Subcutaneous preadipocyte (primary cell): ENCODE measurements around a stretch of chr1.

GRCh38 chr1:223000560-223001158, 142.4 kb downstream of the TLR5 start:
- CAGE, long polyA plus RNA = no peak

GRCh38 chr1:223030318-223031403, 112.4 kb downstream of the TLR5 start:
- CAGE, long polyA plus RNA = no peak

DNA sequence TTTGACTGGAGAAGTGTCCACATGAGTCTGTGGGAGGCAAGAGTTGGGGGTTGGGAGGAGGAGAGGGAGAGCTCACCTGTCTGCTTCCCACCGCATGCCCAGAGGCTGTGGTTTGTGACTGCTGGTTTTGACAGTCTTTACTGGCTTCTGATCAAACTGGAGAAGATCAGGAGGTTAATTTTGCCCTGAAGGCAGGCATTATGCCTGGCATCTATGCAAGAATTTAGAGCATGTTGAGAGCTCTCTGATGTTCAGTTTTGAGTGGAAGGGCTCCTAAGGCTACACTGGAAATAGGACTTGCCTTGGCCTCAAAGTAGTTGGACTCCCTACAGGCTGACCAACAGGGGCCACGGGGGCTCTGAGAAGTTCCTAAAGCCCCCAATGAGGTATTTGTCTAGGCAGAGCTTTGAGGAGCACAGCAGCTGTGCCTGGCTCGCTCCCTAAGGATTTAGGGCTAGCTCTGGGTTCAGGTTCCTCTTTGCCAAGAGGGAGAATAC, 101.5 kb downstream of the TLR5 start:
- CAGE, long polyA plus RNA = no peak

DNA sequence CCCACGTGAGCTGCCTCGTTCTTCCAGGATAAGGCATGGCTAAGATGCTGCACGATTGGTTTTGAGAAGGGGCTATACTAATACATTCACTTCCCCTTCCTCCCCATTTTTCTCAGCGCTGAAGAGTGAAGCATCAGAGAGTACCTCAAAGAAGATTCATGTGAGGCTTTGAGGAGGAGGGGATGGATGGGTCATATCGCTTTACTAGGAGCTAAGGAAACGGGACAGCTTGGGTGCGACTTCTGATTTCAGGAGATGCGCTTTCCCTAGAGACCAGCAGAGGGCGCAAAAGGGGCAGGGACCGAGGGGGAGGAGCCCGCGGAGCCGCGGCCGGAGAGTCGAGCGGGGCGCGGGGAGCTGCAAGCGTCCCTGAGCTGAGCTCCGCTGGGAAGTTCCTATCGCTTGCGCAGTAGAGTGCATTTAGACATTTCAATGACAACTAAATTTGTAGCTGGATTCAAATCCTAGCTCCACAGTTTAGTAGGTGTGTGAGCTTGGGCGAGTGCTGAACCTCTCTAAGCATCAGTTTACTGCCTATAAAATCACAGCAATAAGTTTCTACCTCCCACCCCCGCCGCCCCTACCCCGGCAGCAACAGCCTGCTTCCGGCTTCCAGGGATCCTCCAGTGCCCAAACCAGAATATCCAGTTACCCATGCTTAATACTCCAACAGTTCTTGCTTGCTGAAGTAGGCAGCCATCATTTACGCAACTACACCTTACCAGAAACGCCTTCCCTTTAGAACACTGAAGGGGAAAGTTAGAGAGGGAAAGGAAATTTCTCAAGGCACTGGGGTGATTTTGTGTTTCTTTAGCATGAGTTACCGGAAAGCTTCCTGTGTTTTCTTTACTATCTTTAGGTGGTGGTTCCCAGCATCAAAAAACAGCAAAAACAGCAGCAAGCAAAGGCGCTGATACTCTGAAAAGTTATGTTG, 9.2 kb downstream of the TLR5 start:
- CAGE, long polyA plus RNA = no peak

DNA sequence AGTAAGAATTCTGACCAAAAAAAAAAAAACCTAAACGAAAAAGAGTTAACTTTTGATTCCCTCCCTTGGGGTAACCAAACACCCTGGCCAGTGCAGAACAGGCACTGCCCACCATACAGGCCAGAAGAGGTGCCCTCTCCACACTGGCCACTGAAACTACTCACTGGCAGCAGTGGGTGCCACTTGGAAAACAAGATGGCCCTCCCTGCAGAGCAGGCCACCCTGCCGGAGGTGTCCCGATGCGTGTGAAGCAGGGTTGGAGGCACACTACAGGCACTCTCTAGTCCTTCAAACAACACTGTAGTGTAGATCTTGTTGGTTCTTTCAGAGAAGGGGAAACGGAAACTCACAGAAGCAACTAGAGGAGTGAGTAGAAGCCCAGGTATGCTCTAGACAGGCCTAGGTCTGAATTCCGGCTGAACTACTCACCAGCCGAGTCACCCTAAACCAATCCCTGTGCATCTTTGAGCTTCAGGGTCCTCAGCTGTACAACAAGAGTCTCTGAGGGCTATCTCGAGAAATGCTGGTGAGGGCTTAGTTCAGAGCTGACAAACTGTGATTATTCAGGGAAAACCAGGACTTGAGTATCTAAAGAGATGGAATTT, 87.4 kb upstream of the TLR5 start:
- CAGE, long polyA plus RNA = no peak

DNA sequence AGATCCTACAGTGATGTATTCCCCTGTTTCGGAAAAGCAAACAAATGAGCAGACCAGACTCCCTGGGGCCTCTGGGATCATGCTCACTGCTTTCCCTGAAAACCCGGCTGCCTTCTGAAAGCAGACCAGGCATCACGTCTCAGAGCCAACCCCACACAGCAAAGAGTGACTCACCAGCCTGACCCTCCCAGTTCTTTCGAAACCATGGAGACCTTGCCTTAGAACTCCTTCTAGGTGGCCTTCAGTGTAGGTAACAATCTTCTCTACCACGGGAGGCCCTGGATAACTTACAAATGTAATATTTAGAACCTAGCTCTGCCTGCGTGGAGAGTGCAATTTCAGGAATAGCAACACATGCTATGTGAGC, 105.3 kb downstream of the SUSD4 start:
- CAGE, long polyA plus RNA = no peak

DNA sequence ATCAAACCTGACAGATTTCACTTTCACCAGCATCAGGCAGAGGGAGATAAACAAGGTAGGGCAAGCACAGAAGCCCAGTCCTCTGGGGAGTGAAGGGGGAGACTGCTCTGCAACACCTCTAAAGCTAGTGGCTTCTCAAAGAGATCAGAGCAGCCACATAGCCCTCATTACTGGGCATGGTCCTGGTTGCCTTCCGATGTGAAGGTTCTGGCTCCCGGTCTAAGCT, 33.9 kb downstream of the CAPN8 start:
- CAGE, long polyA plus RNA = no peak

DNA sequence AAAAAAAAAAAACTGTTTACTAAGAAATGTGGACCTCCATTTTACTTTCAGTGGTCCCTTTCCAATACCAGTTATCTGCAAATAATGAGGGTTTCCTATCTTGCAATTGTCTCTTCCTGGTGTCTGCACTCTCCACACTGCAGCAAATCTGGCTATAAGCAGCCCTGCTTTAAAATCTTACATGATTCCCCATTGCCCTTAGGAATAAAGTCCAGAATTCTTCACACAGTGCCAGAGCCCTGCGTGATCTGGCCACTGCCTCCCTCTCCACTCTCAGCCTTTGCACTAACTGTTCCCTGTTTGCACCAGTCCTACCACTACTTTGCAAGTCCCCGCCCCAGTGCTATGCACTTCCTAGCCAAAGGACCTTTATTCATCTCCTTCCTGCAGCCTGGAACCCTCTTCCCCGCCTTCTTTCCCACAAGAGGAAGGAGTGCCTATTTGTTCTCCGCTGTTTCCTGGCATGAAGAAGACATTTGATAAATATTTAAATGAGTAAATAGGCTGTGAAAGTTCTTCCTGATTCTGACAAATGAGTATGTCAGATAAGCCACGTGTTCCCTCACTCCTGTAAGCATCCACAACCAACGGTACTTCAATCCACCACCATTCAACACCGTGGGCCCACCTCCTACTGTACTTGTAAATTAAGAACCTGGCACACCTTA, 24.0 kb downstream of the CAPN8 start:
- CAGE, long polyA plus RNA = no peak

DNA sequence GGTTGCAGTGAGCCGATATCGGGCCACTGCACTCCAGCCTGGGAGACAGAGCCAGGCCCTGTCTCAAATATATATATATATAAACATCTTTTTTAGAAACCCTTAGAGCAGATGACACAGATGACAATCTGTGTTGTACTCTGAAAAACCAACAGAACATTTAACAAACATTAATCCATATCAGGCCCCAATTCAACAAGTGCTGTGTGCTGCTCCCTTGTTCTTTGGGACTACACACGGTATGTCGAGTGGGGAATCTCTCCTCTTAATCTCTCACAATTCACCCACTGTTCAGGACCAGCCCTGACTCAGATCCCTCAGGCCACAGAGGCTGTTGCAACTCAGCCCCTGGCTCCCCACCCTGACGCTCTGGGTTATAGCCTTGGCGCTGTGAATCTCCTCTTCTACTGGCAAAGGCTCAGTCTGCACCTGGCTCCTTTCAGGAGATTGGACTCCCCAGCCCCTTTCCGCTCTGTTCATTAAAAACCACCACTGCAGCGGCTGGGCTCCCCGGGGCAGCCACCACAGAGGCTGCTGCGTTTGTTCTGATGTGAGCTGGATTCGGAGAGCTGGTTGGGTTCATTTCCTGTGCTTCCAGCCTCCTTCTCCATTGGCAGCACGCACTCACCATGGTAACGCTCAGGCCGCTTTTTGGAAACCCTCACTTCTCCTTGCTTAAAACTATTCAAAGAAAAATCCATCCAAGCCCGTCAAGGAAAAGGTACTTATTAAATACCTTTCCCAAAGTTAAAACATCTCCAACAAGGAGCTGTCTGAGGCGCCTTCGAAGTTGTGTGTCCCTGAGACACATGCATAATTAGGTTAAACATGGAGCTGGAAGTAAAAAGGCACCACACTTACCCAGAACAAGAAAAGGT, 13.0 kb downstream of the CAPN8 start:
- CAGE, long polyA plus RNA = no peak

DNA sequence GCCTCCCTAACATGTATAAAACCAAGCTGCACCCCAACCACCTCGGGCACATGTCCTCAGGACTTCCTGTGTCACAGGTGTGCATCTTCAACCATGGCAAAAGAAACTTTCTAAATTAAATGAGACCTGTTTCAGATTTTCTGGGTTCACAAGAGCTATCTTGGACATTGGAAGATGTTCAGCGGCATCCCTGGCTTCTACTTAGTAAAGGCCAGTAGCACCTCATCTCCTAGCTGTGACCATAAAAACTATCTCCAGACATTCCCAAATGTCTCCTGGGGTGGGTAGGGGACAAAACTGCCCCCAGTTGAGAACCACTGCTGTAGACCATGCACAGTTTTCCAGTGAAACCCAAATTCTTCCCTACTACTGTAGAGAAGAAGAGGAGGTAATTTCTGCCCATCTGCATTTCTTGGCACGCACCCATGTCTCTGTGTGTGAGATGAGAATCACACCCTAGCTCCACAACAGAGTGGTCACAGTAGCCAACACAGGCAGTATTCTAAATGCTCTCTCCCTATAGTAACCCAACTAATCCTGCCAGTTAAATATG, 1.4 kb upstream of the CAPN2 start:
- CAGE, long polyA plus RNA = no peak

GRCh38 chr1:223711834-223712304, 470 bp upstream of the CAPN2 start:
- CAGE, long polyA plus RNA = no peak

GRCh38 chr1:223755011-223755822, 42.9 kb downstream of the CAPN2 start:
- CAGE, long polyA plus RNA = no peak

DNA sequence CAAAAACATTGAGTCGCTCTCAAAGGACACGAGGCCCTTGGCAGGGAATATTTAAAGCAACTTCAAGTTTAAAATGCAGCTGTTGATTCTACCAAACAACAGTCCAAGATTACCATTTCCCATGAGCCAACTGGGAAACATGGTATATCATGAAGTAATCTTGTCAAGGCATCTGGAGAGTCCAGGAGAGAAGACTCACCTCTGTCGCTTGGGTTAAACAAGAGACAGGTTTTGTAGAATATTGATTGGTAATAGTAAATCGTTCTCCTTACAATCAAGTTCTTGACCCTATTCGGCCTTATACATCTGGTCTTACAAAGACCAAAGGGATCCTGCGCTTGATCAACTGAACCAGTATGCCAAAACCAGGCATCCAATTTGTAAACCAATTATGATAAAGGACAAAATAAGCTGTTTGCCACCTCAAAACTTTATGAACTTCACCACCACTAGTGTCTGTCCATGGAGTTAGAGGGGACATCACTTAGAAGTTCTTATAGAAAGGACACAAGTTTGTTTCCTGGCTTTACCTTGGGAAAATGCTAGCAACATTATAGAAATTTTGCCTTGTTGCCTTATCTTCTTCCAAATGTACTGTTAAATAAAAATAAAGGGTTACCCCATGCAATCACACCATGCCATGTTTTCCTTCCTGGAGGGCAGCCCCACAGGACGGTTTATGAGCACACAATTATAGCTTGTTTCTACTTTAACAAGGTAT, 63.0 kb downstream of the CAPN2 start:
- CAGE, long polyA plus RNA = no peak

DNA sequence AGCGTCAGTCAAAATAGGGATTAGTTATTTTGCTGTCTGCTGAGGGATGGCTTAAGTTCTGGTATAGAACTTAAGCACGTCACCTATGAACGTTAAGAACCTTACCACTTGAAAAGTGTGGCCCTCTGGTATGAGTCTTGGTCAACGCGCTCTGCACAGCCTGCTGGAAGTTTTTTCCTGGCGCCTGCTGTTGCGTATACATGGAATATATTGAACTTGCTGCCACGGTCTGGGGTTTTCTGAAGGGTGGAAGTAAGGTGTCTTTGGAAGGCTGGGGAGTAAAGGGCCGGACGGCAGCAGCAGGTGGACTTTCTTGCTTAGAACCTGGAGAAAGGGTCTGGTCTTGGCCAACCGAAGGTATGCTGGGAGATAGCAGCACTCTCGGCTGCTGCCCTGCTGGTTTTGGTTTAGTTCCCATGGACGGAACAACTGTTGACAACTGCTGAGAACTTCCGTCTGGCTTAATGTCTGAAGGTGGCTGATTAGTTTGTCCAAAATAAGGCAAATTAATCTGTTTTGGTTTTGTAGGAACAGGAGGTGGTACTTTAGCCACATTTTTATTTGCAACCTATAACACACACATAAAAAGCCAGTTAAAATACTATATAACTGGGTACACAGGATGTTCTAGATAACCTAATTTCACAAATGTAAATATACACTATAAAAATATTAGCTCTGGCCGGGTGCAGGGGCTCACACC, 47.5 kb downstream of the TP53BP2 start:
- CAGE, long polyA plus RNA = no peak

- CAGE, long polyA plus RNA = no peak
Observed at GRCh38 chr1:223799621-223800334, 46.0 kb downstream of the TP53BP2 start.

DNA sequence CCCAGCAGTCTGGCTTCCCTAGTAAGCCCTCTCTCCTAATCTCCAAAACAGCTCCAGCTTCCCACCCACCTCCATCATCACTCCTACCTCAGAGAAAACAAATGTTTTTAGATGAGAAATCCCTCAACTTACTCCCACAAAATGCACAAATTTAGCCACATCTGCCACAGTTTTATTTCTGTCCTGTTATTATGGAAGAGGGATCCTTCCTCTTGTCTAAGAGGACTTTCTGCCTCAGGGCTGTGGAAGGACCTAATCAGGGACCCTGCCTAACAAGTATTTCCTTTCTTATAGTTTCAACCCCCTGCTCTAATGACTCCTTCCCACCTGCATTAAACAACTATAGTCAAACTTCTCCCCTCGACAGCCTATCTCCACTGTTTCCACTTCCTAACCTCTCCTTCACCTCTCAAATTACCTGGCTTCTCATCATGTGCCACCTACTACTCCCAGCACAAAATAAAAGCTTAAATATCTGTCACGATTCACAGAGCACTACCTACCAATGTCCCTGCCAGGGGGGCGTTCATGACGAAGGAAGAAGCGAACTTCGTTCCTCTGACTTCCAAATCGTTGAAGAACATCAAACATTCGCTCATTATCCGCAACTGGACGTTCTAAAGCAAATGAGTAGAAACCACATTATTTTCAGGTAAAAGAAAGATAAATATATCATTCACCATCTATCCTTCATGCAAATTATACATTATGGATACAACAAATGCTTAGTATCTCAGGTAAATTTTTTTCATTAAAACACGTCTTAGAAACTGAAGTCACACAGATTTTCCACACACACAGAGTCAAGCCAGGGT, 31.8 kb downstream of the TP53BP2 start:
- CAGE, long polyA plus RNA = no peak

DNA sequence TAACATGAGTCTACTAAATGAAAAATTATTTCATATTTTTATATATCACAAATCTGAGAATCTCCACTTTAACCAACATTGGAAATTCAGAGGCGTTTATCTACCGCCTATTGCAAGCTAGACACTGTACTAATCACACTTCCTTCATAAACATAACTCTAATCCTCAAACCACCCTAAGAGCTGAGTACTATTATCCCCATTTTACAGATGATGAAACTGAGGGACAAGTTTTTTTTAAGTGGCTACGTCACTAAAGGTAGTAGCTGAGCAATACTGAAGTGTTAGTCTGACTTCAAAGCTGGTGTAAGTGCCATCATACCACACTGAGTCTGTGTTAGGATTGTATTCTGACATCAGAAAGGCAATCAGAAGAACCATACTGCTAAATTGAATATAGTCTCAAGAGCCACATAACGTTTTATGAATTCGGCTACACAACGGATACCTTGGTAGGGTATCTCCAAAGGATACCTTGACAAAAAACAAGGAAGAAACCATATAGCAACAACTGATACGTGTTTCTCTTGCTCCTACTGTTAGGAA, 1.8 kb downstream of the TP53BP2 start:
- CAGE, long polyA plus RNA = no peak

- CAGE, long polyA plus RNA = no peak
Observed at GRCh38 chr1:223845202-223845795, 448 bp downstream of the TP53BP2 start.

DNA sequence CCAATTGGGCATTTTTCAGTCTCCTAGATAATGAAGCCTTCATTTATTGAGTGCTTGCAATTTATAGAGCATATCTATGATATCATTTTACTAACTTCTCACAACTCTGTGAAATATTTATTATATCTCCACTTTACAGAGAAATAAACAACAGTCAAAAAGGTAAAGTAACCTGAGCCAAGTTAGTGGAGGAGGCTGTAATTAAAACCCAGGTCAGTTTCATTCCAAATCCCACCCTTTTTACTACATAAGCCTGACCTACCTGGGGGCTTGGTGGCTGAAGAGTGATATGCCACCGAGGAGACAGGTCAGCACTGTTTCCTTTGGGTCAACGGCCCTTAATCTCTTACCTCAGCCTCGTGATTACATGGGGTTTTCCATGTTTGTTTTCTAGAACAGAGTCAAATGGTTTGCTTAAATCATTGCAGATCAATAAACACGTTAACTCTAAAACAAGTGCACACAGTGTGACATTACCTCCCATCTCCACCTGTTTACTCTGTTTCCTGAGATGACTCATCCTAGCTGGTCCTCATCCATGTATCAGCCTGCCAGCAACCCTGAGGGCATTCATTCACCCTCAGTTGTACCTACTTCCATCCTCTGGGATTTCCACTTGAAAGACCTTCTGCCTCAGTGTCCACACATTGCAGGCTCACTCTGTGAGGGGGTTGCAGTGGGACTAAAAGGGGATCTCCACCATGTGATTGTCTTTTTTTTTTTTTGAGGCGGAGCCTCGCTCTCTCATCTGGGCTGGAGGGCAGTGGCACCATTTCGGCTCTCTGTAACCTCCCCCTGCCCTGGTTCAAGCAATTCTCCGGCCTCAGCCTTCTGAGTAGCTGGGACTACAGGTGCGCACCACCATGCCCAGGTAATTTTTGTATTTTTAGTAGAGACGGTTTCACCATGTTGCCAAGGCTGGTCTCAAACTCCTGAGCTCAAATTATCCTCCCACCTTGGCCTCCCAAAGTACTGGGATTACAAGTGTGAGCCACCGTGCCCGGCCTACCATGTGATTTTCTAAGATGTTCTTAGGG, 40.9 kb upstream of the TP53BP2 start:
- CAGE, long polyA plus RNA = no peak

DNA sequence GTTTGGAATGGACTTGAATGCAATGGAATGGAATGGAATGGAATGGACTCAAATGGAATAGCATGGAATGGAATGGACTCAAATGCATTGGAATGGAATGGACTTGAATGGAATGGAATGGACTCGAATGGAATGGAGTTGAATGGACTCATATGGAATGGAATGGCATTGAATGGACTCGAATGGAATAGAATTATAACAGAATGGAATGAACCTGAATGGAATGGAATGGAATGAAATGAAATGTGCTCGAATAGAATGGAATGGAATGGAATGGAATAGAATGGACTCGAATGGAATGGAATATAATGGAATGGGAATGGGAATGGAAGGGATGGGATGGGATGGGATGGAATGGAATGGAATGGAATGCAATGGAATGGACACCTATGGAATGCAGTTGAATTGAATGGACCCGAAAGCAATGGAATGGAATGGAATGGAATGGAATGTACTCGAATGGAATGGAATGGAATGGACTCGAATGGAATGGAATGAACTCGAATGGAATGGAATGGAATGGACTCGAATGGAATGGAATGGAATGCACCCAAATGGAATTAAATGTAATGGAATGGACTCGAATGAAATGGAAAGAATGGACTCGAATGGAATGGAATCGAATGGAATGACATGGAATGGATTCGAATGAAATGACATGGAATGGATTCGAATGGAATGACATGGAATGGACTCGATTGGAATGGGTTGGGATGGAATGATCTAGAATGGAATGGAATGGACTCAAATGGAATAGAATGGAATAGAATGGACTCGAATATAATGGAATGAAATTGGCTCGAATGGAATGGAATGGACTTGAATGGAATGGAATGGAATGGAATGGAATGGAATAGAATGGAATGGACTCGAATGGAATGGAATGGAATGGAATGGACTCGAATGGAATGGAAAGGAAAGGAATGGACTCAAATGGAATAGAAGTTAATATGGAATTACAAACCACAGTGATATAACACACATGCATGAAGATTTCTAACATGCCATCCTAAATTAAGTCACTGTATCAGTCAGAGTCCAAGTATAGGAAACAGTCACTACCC, 98.0 kb upstream of the FBXO28 start:
- CAGE, long polyA plus RNA = no peak